Frontal cortex (tissue), 2 donors: ENCODE measurements around the genes CFAP298, SYNJ1, CRYZL1 and ATP5PO.

- RAMPAGE, long total RNA, result no peak
Observed at GRCh38 chr21:32414190-32414698, 1.7 kb downstream of the EVA1C start.

DNA sequence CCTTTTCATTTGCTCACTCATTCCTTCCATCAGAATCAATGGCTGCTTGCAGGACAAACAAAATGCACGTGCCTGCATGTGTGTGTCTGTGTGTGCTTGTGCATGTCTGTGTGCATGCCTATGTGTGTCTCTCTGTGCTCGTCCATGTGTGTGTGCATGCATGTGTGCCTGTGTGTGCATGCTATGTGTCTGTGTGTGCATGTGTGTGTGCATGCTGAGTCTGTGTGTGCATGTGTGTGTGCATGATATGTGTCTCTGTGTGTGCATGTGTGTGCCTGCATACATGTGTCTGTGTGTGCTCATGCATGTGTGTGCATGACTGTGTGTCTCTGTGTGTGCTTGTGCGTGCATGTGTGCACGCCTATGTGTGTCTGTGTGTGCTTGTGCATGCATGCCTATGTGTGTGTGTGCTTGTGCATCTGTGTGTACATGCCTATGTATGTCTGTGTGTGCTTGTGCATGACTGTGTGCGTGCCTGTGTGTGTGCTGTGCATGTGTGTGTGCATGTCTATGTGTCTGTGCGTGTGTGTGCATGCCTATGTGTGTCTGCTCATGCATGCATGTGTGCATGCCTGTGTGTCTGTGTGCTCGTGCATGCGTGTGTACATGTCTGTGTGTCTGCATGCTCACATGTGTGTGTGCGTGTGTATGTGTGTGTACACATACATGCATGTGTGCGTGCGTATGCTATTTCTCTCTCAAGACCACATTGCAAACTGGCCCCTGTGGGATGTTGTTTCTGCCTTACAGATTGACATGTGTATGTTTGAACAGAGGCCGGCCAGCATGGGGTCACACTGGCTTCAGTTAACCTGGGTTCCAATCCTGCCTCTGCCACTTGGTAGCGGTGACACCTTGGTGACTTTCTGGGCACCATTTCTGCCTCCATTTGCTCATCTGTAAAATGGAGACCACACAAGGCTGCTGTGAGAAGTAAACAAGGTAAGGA lies 52.1 kb downstream of the TCP10L start:
- RAMPAGE, long total RNA, result no peak

DNA sequence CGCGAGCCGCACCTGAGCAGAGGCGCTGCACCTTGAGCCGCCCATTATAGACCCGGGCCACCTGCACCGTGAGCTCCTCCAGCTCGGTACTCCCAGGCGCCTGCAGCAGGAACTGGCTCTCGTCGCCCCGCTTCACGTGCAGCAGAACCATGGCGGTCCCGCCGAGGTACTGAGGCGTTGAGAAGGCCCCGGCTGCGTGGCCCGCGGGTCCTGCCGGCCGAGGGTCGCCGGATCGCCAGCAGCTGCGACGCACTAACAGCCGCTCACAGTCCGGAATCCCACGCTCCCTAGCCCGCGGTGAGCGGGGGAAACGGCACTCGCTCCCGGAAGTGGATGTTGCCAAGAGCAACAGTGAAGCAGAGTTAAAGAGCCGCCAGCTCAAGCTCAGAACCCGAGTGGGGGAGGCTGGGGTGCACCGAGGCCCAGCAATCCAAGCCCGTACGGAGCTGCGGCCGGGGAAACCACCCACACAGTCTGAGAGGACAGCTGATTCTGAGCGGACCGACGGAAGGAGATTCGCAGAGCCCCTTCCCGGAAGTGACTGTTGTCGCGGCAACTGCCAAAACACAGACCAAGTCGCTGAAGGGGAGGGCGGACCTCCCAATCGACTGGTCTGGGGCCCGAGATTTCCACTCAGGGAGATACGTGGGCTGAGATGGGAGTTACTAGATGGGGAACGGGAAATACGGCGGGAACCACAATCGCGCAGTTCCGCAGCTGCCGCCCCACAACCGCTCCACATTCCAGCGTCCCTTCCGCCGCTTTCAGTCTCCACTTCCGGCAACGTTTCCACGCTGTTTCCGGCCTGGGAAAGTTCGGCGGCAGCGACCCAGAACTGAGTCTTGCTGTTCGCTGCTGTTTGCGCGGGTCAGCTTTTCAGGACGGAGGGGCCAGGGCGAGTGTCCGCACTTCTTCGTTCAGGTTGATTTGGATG lies at the start of gene CFAP298:
TSS of gene CFAP298 (minus strand) at position 285 of the 934 bp plus-strand sequence.
- RAMPAGE, long total RNA, result start-site peak on the minus strand centred at position 285 of the sequence, 96 bp wide, 1,284 and 101 reads in 2 replicates

- RAMPAGE, long total RNA, result no peak
Observed at GRCh38 chr21:32727590-32728642, at the start of gene SYNJ1. Gene SYNJ1, minus strand, starts transcription at chr21:32728013.

GRCh38 chr21:32731702-32732282 lies 4.0 kb upstream of the SYNJ1 start:
- RAMPAGE, long total RNA, result no peak

DNA sequence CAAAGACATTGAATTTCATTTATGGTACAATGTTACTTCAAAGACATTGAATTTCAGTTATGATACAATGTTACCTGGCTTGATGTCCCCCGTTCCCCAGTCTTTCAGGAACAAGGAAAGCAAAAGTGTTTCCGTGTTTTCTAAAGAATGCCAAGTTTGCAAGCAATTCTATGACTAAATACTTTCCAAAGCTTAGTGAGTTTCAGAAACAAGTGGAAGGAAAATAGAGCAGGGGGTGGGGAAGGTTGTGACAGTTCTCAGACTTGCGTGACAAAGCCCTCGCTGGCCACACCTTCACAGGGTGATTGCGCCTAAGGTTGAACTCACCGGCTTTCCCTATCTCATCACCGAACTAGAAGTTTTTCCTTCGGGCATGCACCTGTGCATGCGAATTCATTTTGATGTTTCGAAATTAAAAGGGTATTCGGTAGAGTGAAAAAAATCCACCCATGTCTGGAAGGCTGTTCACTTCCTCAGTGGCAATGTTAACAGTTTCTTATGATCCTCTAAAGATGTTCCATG lies 930 bp upstream of the PAXBP1 start:
- RAMPAGE, long total RNA, result no peak

GRCh38 chr21:33288007-33288712 lies 22.0 kb downstream of the IL10RB start:
- RAMPAGE, long total RNA, result no peak

GRCh38 chr21:33371217-33371703 lies 32.0 kb upstream of the IFNGR2 start:
- RAMPAGE, long total RNA, result no peak

GRCh38 chr21:33411815-33412336 lies 8.7 kb downstream of the IFNGR2 start:
- RAMPAGE, long total RNA, result no peak

GRCh38 chr21:33641376-33642076 lies at the start of gene CRYZL1:
Gene CRYZL1, minus strand, starts transcription at chr21:33641741.
- RAMPAGE, long total RNA, result no peak

GRCh38 chr21:33657171-33657609 lies 14.9 kb downstream of the ITSN1 start:
- RAMPAGE, long total RNA, result no peak

GRCh38 chr21:33915251-33916609 lies at the start of gene ATP5PO:
Gene ATP5PO, minus strand, starts transcription at chr21:33915804.
- RAMPAGE, long total RNA, result start-site peak on the minus strand at chr21:33915770-33915797, 6,269 and 751 reads in 2 replicates

DNA sequence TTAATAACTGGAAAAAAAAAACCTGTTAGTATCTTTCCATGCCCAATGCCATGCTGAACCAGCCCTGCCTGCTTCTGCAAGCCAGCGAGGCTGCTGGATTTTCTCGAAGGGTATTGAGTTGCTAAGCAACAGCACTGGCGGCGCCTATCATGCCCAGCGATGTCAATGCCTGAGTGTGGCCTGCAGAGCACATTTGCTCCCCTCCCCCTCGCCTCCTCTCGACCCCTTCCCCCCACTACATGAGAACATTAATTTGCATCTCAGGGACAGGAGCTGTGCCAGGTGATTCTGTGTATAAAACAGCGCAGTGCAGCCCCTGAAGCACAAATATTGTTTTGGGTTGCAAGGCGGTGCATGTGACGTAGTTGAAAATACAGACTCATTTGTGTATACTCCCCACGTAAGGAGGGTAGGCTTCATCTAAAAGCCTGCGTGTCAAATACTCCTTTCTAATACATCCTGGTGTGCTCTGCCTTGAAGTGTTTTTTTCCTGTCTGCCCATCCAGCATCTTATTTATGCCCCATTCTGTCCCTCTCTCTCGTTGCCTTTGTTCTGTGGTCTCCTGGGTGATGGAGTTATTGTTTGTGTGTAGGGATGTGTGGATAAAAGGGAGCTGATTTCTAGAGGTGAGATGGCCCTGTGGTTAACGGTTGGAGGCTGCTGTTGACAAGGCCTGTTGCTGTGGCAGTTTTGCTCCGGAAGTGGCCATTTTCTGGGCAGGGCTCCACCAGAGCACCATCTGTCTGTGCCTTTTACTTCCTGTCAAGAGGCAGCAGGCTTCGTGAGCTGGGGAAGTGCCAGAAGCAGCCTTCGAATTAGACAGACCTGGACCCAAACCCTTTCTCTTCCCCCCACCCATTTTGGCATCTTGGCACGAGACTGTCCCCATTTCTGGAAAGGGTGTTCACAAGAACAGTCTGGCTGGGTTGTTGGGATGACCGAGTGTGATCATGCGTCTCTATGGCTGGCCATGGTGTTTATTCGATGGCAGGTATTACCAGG lies 32.9 kb upstream of the ATP5PO start:
- RAMPAGE, long total RNA, result no peak

DNA sequence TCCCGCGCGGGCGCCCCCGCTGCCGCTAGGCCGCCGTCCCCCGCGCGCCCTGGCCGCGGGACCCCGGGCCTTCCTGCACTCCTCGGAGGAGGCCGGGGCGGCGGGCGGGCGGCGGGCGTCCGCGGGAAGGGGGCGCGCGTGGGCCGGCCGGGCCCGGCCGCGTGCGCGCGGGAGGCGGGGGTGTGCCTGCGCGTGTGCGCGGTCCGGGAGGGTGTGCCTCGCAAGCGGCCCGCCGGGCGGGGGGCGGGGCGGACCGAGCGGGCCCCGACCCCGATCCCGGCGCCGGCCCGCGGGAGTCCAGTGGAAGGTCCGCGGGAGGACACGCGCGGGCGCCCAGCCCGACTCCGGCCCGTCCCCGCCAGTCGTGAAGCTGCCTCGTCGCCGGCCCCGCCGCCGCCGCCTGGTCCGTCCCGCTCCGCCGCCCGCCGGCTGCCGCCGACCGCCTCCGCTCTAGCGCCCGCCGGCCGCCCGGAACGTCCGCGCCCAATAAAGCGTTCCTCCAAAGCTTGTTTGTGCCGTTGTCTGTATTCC lies 461 bp downstream of the MRPS6 start:
- RAMPAGE, long total RNA, result no peak

GRCh38 chr21:34531414-34531777 lies 19.4 kb upstream of the KCNE1 start:
- RAMPAGE, long total RNA, result no peak

DNA sequence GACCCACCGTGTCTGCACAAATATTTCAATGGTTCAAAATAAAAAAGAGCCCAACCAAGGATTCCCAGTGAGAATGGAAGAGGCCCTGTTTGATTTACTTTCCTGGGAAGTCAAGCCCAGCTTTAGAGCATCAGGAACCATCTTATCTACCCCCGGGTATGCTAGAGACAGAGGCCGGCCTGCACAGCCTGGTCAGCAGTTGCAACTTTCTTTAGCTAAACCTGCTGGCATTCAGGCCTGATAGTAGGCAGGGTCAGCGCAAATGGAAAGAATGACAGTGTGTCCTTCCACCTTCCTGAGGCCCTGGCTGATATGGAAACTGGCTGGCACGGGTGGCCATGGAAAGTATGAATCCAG lies 34.9 kb downstream of the RCAN1 start:
- RAMPAGE, long total RNA, result no peak

- RAMPAGE, long total RNA, result no peak
Observed at GRCh38 chr21:34669221-34669995, 614 bp downstream of the CLIC6 start.

GRCh38 chr21:34670737-34671531 lies 2.1 kb downstream of the CLIC6 start:
- RAMPAGE, long total RNA, result no peak

DNA sequence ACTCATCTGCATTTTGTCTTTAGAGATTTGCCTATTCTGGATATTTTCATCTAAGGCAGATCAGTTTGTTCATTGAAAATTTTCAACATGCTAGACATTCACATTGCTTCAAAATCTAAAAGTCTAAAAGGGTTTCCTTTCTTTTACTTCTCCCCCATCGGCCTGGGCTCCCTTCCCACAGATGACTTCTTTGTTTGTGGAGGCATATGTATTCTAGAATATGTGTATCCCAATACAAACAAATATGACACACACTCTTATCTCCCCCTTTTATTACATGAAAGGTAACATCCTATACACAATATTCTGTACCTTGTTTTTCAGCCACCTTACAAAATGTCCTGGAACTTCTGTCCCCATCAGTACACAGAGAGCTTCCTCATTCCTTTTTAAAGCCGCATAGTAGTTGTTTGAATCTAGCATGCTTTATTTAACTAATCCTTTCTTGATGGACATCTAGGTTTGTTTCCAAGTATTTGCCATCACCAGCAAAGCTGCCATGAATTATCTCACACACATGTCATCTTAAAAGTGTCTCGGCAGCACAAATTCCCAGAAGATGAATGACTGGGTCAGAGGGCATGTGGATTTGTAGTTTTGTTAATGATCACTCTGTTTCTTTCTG lies 68.1 kb downstream of the CLIC6 start:
- RAMPAGE, long total RNA, result no peak

GRCh38 chr21:34791792-34792072 lies 122.9 kb downstream of the CLIC6 start:
- RAMPAGE, long total RNA, result no peak